Mesangial cell (primary cell): Measurements from ENCODE around the genes S1PR5 and KRI1.

DNA sequence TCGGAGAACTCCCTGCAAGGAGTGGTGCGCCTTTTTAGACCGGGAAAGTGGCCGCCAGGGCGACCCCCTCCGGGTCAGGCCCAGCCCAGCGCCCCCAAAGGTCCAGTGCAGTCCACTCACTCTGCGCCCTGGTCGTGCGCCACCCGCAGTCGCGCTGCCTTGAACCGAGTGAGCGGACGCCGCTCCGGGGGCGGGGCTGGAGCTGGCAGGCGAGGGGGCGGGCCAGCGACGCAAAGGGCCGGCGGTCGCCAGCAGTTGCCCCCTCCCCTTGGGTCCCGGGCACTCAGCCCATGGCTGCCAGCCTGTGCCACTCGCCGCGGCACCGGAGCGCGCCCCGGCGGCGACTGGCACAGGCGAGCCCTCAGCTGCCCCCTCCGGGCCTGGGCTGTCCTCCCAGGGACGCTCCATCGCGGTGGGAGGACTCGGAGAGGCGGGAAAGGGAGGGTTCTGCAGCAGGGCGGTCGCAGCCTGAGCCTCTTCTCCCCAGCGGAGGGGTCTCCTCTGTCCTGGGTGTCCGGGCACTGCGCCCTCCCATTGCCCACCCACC, at the start of gene S1PR5:
Gene S1PR5 (minus strand): TSS at position 170 of the 547 bp plus-strand sequence.
- RAMPAGE, long total RNA, result no peak

GRCh38 chr19:10552344-10552927, 8.7 kb downstream of the ATG4D start:
- RAMPAGE, long total RNA, result no peak

GRCh38 chr19:10565491-10566549, at the start of gene KRI1:
Gene KRI1, minus strand, starts transcription at chr19:10566010.
- RAMPAGE, long total RNA, result start-site peak on the minus strand at chr19:10566002-10566015, 247 reads

DNA sequence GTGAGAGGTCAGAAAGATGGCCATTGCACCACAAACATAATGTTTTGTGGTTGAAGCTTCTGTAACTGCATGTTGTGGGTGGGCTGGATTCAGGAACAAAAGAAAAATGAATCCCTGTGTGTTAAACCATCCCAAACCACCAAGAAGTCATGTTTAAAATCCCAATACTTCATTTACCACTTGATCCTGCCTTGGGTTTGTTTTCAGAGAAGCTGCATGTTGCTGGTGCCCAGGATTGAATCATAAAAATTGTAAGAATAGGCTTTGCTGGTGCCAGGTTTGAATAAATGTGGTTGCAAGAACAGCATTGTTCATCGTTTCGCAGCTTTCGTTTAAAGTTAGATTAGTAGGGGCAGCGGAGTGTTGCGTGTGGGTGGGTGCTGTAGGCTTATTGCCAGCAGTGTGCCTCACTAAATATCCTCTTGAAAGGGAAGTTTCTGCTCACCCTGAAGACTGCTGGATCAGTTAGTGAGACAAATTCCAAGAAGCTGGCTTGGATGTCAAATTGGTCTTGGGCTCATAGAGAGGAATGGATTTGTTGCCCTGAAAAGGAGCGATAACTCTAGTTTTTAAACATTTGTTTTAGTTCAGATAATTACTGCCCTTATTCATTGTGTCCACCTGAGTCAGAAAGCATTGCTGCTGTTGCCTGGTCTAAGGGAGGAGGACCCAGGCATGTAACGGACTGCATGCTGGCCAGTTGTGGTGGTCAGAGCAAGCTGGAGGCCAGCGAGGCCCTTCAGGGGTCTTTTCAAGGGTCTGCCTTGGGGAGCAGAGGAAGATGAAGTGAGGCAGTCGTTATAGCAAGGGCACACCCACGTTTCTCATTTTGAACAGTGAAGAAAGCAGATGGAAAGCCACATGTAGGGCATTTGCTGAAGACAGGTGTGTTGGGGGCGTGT, 8.3 kb downstream of the ILF3 start:
- RAMPAGE, long total RNA, result no peak

GRCh38 chr19:10683601-10683931, 17.7 kb upstream of the QTRT1 start:
- RAMPAGE, long total RNA, result no peak

DNA sequence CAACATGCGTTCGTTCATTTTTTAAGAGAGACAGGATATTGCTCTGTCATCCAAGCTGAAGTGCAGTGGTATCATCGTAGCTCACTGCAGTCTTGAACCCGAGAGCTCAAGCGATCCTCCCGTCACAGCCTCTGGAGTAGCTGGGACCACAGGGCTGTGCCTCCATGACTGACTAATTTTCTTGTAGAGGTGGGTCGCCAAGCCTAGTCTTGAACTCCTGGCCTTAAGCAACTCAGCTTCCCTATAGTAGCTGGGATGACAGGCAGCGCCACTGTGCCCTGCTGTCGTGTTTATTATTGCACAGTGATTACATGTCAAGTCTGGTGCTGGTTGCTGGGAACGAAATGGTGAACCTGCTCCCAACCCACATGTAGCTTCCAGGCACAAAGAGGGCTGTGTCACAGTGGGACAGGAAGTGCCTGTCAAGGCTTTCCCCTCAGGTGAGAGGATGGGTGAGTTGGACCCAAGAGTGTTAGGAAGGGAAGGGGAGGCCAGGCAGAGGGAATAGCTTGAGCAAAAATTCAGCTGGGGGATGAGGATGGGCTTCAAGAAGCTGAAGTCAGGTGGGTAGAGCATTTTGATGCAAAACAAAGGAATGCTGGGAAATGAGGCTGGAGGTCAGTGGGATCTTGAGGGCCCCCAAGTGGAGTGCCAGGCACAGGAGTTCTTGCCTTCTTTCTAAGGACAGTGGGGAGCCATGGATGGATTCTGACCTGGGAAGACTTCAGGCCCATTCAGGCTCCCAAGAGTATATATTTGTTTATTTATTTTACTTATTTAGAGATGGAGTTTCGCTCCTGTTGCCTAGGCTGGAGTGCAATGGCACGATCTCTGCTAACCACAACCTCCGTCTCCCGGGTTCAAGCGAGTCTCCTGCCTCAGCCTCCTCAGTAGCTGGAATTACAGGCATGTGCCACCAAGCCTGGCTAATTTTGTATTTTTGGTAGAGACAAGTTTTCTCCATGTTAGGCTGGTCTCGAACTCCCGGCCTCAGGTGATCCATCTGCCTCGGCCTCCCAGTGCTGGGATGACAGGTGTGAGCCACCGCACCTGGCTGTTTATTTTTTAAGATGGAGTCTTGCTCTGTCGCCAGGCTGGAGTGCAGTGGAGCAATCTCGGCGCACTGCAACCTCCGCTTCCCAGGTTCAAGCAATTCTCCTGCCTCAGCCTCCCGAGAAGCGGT, 8.4 kb upstream of the QTRT1 start:
- RAMPAGE, long total RNA, result no peak

DNA sequence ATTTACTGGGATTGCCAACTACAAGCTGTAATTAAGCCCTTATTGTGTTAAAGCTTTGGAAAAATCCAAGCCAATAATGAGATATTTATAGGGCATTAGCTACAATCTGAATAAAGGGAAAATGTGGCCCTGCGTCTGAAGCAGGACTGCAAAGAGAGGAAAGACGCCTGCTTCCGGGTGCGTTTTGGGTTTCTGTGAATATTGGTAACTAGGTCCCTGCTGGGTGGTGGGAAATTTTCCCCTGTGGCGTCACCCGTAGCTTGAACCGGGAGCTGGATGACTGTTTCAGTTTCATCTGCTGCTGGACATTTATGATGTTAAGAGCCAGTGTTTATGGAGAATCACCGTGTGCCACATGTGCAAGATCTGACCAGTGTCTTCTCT, 10.0 kb downstream of the DNM2 start:
- RAMPAGE, long total RNA, result no peak

- RAMPAGE, long total RNA, result no peak
Observed at GRCh38 chr19:10745072-10745544, 27.2 kb downstream of the DNM2 start.

DNA sequence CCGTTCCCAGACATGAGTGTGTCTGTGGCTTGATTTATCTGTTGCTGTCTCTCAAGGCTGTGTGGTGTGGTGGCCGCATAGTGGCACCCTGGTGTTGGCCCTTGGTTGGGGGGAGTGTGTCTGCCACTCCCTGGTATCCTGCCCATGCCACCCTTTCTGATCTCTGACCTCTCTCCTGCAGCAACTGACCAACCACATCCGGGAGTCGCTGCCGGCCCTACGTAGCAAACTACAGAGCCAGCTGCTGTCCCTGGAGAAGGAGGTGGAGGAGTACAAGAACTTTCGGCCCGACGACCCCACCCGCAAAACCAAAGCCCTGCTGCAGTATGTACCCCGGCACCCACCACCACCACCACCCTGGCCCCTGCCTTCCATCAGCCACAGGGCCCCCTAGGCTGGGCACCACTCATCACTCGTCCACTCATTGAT, 49.6 kb downstream of the TMED1 start:
- RAMPAGE, long total RNA, result no peak

DNA sequence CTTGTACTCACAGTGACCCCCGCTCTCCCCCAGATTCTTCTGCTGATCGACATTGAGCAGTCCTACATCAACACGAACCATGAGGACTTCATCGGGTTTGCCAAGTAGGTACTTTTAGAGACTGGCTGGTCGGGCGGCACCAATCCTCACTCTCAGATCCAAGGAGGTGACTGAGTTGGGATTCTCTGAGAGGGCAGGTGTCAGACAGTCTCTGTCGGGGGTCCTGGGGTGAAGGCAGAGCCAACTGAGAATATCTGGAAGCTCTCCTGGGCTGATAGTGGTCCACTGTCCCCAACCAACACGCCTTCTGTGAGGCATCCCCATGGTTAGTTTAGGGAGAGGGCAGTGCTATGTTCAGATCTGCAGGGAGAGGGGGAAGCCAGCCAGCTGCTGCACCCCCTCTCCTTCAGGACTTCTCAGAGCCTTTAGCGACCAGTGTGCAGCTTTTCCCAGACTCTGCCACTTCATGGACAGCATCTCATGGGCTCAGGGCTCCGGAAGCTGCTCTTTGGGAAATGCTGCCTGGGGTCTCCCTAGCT, 33.7 kb downstream of the TMED1 start:
- RAMPAGE, long total RNA, result no peak

DNA sequence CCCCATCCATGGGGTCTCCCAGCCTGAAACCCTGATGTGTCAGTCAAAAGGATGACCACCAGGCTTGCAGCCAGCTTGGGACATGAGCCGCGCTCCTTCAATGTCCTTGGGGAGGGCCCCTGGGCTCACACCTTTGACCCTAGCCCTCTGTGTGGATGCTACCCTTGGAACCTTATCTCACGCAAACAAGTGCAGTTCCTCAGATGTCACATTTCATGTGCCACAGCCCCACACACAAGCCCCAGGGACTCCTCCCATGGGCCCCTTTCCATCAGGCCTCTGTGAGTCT, 24.3 kb downstream of the TMED1 start:
- RAMPAGE, long total RNA, result no peak

DNA sequence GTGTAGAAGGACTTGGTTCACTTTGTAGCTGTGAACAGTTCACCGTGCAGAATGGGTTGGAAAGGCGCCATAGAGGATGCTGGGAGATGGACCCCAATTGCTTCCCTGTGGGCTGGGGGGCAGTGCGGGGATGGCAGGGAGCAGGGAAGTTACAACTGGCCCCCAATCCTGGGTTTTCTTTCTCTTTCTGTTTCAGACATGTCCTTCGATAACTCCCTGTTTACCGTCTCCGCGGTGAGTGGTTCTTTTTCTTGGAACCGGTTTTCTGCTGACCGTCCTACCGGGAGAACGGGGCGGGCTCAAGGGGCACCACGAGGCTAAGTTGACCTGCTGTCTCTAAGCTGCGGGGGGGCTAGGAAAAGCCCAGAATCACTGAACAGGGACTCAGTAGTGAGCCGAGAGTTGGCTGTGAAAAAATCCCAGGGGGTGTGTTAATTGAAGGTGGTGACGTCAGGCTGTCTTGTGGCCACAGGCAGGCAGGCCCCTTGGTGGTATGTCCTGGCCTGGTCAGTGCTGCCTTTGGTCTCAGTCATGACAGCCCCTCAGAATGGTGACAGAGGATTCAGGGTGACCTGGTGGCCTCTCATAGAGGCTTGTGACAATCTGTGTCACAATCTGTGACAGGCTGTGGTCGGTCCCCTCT, 8.3 kb upstream of the CARM1 start:
- RAMPAGE, long total RNA, result no peak

GRCh38 chr19:10878233-10878678, 6.9 kb downstream of the CARM1 start:
- RAMPAGE, long total RNA, result no peak

GRCh38 chr19:10901767-10902202, 26.7 kb downstream of the YIPF2 start:
- RAMPAGE, long total RNA, result no peak

- RAMPAGE, long total RNA, result no peak
Observed at GRCh38 chr19:10927622-10928497, 579 bp downstream of the YIPF2 start.

DNA sequence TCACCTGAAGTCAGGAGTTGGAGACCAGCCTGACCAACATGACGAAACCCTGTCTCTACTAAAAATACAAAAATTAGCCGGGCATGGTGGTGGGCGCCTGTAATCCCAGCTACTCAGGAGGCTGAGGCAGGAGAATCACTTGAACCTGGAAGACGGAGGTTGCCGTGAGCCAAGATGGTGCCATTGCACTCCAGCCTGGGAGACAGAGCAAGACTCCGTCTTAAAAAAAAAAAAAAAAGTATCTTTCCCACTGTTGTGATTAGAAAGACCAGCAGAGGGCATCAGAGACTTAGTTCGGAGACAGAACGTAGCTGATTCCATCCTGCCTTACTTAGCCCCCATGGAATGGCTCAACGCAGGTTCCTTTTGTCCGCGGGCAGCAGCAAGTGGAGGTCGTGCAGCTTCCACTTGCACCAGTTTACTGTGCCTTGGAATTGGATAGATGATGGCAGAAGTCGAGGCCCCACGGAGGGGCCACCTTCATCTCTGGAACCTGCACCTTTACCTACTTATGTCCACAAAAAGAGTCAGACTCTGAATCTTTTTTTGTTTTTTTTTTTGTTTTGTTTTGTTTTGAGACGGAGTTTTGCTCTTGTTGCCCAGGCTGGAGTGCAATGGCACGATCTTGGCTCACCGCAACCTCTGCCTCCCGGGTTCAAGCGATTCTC, 8.1 kb downstream of the TIMM29 start:
- RAMPAGE, long total RNA, result no peak

- RAMPAGE, long total RNA, result no peak
Observed at GRCh38 chr19:11040933-11041467, 48.3 kb upstream of the LDLR start.

DNA sequence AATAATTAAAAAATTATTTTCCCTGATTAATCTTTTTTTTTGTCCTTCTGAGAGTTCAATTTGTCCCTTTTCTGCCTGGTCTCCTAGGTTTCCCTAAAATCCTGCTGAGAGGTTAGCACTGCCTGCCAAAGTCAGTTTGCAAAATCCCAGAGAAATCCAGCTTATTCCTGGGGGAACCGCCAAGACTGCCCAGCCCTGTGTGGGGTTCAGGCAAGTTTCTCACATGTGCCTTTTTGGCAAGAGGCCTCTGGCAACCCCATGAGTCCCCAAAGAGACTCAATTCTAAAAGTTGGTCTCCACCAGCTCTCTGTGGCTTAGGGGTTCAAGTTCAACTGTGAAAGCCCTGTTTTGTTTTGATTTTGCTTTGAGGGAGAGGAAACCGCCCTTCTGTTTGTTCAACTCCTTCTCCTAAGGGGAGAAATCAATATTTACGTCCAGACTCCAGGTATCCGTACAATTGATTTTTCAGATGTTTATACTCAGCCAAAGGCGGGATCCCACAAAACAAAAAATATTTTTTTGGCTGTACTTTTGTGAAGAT, 824 bp upstream of the LDLR start:
- RAMPAGE, long total RNA, result no peak

DNA sequence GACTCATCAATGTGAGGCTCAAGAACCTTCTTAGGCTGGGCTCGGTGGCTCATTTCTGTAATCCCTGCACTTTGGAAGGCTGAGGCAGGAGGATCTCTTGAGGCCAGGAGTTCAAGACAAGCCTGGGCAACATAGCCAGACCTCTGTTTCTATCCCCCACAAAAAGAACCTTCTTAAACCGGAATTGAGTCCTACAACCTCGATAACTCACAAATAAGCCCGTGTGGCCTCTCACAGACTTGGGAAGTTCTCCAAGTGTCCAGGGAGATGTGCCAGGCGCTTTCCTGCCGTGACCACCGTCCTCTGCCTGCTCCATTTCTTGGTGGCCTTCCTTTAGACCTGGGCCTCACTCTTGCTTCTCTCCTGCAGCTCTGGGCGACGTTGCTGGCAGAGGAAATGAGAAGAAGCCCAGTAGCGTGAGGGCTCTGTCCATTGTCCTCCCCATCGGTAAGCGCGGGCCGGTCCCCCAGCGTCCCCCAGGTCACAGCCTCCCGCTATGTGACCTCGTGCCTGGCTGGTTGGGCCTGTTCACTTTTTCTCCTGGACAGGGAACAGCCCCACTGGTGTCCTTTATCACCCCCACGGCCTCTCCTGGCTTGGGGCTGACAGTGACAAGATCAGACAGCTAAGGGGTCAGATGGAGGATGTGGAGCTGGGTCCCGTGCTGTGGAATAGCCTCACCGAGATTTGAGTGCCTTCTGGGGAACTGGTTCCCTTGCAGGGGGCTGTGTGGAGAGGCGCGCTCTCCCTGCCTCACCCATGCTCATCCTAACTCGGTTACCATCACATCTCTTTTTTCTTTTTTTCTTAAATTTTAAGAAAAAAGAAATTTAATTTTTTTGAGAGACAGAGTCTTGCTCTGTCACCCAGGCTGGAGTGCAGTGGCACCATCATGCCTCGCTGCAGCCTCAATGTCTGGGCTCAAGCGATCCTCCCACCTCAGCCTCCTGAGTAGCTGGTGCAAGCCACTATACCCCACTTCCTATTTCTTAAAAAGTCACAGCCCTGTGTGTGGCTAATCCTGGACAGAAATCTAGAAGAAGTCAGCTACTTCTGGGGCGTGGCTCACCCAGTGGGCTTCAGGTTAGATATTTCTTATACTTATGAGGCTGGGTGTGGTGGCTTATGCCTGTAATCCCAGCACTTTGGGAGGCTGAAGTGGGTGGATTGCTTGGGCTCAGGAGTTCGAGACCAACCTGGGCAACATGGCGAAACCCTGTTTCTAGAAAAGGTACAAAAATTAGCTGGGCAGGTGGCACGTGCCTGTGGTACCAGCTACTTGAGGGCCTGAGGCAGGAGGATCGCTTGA, 27.5 kb downstream of the SPC24 start:
- RAMPAGE, long total RNA, result no peak

DNA sequence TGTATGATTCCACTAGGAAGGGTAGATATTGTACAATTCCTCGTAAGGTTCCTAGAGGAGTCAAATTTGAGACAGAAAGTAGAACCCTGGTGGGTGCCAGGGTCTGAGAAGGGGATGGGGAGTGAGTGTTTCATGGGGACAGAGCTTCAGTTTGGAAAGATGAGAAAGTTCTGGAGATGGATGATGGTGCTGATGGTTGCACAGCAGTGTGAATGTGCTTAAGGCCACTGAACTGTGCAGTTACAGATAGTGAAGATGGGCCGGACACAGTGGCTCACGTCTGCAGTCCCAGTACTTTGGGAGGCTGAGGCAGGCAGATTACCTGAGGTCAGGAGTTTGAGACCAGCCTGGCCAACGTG, 957 bp downstream of the SPC24 start:
- RAMPAGE, long total RNA, result no peak